Hair follicular keratinocyte (primary cell): ENCODE data around the gene ATG10.

GRCh38 chr5:79515147-79515287, 1.1 kb upstream of the HOMER1 start:
- RAMPAGE, long total RNA = no peak

GRCh38 chr5:80125821-80126209, 90.7 kb downstream of the THBS4 start:
- RAMPAGE, long total RNA = no peak

GRCh38 chr5:80191616-80193033, 63.7 kb downstream of the SERINC5 start:
- RAMPAGE, long total RNA = no peak

DNA sequence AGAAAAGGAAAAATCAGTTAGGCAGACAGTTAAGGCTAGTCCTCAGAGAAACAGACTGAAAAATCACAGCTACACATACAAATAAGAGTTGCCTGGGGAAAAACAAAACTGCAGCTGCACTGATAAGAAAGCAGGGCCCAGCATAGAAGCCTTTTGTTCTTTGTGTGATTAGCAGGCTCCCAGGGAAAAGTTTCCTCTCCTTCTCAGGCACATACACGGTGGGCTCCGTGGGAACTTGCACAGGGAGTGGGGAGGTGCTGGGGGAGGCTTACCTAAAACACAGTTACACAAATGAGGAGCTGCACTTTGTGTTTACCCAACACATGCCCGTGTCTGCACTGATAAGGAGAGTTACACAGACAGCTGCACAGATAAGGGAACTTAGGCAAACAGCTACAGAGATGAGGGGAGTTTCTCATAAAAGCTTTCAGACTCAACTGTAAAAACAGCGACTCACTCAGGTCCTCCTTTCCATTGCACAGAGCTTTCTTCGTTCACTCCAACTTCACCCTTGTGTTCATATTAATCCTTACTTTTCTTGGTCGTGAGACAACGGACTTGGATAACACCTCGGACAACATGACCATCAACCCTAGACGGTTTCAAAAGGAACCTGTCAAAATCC, 51.0 kb downstream of the SERINC5 start:
- RAMPAGE, long total RNA = no peak

- RAMPAGE, long total RNA = no peak
Measured at GRCh38 chr5:80254498-80254788, 1.4 kb downstream of the SERINC5 start.

GRCh38 chr5:80632010-80632232, 22.5 kb upstream of the MSH3 start:
- RAMPAGE, long total RNA = no peak

- RAMPAGE, long total RNA = no peak
Measured at GRCh38 chr5:80651732-80652500, 2.5 kb upstream of the MSH3 start.

DNA sequence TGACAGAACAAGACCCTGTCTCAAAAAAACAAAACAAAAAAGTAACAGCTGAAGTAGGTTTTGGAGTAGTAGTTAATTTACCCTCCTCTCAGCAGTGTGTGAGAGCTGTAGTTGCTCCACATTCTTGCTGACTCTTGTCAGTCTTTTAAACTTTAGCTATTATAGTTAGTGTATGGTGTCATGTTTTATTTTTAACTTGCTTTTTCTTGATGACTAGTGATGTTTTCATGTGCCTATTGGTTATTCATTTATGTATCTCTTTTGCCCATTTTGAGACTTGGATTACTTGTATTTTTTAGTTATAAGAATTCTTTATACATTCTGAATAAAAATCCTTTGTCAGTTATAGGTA, 52.9 kb upstream of the DHFR start:
- RAMPAGE, long total RNA = no peak

GRCh38 chr5:80960453-80961662, 695 bp downstream of the RASGRF2 start:
- RAMPAGE, long total RNA = no peak

DNA sequence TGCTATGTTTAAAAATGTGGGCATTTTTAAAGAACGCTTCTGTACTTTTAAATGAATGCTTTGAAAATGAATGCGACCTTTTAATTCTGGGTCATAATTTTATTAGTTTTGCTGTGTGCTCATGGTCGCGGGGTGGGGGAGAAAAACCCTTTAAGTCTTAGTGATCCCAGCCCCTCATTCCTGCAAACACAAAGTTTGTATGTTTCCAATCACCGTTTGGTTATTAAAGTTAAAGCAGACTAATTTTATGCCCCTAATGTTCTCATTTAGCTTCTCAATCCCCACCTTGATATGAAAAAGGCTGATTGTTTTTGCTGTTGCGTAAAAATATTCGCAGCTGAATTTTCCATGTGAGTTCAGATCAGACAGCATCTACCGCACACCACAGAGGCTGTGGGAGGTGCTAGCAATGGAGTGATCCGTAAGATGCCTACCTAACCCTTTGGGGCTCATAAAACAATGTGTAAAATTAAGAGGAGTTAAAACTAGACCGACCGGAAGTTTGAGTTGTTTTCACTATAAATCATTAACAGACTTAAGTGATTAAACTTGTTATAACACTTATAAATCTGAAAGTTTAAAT, 1.6 kb downstream of the RASGRF2 start:
- RAMPAGE, long total RNA = no peak

GRCh38 chr5:81212274-81212615, 20.9 kb upstream of the CKMT2 start:
- RAMPAGE, long total RNA = no peak

- RAMPAGE, long total RNA = no peak
Measured at GRCh38 chr5:81342505-81342792, 41.1 kb downstream of the ZCCHC9 start.

- RAMPAGE, long total RNA = no peak
Measured at GRCh38 chr5:81609353-81610148, 141.3 kb downstream of the SSBP2 start.

DNA sequence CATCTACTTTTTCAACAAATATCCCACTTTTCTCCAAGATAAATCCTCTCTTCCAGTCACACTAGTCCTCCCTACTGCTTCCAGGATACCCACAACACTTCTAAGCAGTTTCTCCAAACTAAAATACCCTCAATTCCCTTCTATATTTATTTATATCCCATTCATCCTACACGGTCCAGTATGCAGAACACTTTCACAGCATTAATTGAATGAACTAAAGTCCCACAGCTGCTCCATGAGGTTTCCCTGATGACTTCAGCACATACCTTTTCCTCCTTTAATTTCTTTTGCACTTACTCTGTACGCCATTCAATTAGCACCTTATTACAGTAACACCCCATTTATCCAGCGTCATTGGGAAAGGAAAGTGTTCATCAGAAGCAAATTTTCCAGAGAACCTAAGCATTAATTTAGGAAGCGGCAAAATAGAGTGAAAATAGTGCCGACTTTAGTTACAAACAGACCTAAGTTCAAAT, 24.2 kb downstream of the SSBP2 start:
- RAMPAGE, long total RNA = no peak

DNA sequence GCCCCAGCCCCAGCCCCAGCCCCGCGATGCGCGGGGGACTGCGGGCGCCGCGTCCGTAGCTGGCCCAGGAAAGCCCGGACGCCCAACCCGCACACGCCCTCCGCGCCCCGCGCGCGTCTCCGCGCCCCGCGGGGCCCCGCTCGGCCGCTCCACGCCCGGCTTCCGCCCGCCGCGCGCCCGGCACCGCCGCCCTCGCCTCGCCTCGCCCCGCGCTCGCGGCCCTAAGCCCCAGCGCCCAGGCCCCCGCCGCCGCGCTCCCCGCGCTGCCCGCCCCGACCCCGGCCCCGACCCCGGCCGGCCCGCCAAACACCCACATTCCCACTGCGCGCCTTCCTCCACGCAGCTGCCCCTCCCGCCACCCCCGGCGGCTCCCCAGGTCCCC, 655 bp downstream of the SSBP2 start:
- RAMPAGE, long total RNA = no peak

DNA sequence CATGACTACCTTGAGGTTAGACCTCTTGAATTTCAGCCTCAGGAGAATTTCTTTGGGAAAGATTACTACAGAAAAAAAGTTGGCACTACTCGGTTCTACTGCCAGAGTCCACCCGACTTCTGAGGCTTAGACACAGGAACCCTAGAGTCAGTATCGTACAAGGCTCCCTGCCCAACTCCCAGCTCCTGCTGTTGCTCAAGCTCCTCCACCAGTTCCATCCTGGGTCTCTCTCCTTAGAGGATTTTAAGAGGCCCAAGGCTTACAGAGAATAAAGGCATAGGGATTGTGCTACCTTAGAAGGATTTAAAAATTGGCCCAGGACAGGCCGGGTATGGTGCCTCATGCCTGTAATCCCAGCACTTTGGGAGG, 29.0 kb upstream of the SSBP2 start:
- RAMPAGE, long total RNA = no peak

- RAMPAGE, long total RNA = no peak
Measured at GRCh38 chr5:81971597-81972758, at the start of gene ATG10. Gene ATG10 (plus strand): TSS chr5:81972023.

GRCh38 chr5:82388893-82389301, 110.7 kb upstream of the RPS23 start:
- RAMPAGE, long total RNA = no peak

GRCh38 chr5:82396663-82397311, 118.6 kb upstream of the RPS23 start:
- RAMPAGE, long total RNA = no peak

DNA sequence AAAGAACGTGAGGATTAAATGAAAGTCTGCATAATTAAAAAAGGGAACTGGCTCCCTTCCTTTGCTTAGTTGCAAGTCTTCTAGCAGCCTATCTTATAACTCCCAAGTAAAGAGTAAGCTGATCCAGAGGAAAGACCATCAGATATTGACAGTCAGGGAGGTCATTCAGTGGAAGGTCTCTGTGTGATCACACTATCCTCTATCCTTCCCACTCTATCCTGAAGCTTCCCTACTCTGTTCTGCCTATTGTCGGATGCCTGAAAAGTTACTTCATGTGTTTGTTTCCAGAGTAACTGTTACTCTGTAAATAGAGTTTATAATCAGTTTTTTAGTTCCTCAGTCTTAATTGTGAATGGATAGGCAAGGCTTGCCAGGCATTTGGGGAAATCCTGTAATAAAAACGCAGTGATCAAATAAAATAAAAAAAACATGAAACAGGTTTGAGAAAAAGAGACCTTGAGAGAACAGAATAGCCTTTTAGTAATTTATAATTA, 79.8 kb downstream of the XRCC4 start:
- RAMPAGE, long total RNA = no peak